LHCN-M2 (cell line): ENCODE data around the genes PRM1 and SNN.

DNA sequence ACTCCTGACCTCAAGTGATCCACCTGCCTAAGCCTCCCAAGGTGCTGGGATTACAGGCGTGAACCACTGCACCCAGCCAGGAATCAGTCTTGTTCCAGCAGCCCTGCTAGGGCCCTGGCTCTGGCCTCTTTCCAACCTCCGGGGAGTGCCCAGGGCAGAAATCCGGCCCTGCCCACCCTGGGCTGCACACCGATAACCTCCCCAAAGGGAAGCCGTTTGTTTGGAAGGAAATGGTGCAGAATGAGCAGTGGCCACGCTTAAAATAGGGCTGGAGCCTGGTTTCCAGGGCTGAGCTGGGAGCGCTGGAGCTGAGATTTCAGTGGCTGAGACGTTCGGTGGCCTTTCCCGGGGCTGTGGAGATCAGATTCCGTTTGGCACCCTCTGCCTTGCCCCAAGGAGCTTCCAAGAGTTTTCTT lies 17.8 kb upstream of the EMP2 start:
- RAMPAGE, long total RNA: no peak

GRCh38 chr16:10737928-10738664 lies 5.5 kb upstream of the NUBP1 start:
- RAMPAGE, long total RNA: no peak

DNA sequence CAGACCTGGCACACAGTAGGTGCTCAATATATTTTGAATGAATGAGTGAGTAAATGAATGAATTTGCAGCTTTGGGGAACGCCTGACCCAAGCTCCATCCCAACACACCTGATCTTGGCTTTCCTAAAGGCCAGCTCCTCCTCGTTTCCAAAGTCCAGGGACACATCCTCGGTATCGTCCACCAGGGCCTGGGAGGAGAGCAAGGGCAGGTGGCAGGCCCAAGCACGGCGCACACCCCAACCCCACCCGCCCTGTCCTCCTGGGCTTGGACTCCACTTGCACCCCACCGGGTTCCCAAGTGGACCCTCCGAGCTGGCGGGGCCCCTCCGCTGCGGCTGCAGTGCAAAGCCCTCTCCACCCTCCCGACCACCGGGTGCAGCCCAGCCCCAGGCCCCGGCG lies 600 bp downstream of the TVP23A start:
- RAMPAGE, long total RNA: no peak

GRCh38 chr16:10886872-10887306 lies 9.9 kb downstream of the CIITA start:
- RAMPAGE, long total RNA: no peak

GRCh38 chr16:10940461-10941338 lies 1.6 kb downstream of the DEXI start:
- RAMPAGE, long total RNA: no peak

- RAMPAGE, long total RNA: no peak
Observed at GRCh38 chr16:10941339-10942125, 736 bp downstream of the DEXI start.

DNA sequence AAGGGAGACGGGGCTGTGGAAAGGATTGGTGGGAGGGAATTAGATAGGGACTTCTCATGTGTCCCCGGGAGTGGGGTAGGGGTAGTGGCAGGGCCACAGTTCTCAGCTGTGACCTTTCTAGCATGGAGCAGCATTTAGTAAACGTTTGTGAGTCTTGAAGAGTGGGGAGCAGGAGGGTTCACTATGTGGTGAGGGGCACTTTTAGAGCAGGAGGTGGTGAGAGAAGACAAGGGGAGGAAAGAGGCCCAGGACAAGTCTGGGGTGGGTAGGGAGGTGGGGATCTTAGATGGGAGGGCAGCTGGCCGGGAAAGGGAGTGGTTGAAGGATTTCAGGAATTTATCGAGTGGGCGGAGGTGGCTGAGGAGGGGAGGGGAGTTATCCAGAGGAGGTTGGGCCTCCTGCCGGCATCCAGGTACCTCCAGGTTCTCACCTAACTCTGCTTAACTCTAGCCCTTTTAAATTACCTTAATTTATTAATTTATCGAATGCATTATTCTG lies 1.9 kb downstream of the CLEC16A start:
- RAMPAGE, long total RNA: no peak

DNA sequence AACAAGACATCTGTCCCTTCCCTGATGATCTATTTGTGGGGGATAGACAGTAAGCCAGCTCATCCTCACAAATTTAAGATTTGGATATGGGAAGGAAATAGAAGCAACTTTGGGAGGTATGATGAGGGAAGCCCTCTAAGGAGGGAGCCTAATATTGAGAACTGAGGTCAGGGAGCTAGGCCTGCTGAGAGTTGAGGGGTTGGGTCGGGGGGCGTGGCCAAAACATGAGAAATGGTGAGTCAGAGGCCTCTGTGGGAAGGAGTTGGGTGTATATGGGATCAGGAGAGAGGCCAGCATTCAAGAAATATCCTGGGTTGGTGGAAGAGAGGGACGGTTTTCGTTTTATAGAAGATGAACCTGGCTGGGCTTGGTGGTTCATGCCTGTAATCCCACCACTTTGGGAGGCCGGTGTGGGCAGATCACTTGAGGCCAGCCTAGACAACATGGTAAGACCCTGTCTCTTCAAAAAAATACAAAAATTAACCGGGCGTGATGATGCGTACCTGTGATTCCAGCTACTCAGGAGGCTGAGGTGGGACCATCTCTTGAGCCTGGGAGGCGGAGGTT lies 48.5 kb downstream of the CLEC16A start:
- RAMPAGE, long total RNA: no peak

GRCh38 chr16:11007370-11008013 lies 63.1 kb downstream of the CLEC16A start:
- RAMPAGE, long total RNA: no peak

- RAMPAGE, long total RNA: no peak
Observed at GRCh38 chr16:11076179-11076865, 132.0 kb downstream of the CLEC16A start.

DNA sequence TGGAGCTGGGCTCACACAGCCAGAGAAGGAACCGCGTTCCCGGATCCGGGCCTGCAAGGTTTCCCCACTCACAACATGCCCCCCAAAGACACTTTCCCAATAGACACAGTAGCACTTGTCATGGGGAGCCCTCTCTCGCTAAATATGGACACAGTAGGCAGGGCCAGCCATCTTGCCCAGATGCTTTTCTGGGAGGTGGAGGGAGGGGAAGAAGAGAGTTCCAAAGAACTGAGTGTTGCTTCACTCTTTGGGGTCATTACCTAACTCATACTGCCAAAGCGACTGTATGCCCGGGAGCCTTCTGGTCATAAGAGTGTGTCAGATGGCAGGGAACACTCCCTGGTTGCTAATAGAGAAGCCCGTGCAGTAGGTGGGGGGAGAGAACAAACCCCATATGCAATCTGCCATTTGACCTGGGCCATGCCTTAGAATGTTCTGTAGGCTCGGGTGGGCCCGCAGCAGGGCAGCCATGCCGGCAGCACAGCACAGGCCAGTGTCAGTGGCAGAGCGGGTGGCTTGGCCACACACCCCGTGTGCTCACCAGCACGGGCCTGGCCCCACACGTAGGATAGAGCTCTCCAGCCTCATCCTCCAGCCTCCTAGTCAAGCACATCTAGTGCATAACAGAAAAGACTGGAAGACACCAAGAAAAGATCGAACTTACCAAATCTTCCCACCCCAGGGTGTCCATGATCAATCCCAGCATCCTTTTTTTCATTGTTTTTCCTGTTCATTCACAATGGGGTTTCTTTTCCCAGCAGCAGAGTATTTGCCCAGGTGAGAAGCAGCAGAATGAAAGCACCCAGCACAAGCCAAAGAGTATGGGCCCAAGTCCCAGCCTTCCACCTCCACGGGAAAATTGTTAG lies 120.5 kb downstream of the SOCS1 start:
- RAMPAGE, long total RNA: no peak

- RAMPAGE, long total RNA: no peak
Observed at GRCh38 chr16:11249733-11250958, 5.9 kb downstream of the SOCS1 start.

- RAMPAGE, long total RNA: no peak
Observed at GRCh38 chr16:11281045-11281769, at the start of gene PRM1. Gene PRM1 (minus strand): TSS chr16:11281330.

DNA sequence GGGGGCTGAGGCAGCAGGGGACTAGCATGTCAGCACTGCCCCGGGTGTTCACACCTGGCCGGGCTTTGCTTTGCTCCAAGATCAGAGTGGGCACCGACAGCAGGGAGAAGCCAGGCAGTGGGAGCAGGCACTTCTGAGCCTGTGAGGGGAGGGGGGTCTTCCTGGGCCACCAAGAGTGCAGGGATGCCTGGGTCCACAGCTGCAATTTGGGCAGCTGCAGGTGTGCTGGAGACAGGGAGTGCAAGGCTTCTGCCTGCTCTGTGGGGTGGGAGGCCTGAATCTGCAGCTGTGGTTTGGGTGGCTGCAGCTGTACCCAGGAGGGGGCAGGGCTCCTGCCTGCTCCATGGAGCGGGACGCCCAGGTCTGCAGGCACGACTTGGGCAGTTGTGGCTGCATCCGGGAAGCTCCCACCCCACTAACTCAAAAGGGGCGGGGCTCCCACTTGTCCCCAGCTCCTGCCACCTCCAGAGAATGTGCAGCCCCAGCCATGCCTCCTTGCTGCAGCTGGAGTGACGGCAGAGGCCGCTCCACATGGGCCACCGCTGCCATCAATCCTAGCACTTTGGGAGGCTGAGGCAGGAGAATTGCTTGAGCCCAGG lies 27.7 kb upstream of the PRM1 start:
- RAMPAGE, long total RNA: no peak

DNA sequence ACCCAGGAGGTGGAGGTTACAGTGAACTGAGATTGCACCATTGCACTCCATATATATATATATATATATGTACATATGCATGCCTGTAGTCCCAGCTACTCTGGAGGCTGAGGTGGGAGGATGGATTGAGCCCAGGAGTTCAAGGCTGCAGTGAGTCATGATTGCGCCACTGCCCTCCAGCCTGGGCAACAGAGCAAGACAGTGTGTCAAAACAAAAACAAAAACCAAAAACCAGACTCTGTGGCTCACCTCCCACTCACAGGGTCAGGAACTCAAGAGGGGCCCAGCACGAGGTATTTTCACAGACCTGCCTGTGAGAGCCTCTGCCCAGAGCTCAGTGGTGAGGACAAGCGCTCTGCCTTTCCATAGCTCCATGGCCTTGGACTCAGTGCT lies 30.5 kb upstream of the PRM1 start:
- RAMPAGE, long total RNA: no peak

GRCh38 chr16:11354665-11355701 lies 9.7 kb downstream of the RMI2 start:
- RAMPAGE, long total RNA: no peak

- RAMPAGE, long total RNA: no peak
Observed at GRCh38 chr16:11553435-11554022, 26.5 kb upstream of the ENSG00000188897 start.

GRCh38 chr16:11557704-11558323 lies 28.9 kb downstream of the LITAF start:
- RAMPAGE, long total RNA: no peak

DNA sequence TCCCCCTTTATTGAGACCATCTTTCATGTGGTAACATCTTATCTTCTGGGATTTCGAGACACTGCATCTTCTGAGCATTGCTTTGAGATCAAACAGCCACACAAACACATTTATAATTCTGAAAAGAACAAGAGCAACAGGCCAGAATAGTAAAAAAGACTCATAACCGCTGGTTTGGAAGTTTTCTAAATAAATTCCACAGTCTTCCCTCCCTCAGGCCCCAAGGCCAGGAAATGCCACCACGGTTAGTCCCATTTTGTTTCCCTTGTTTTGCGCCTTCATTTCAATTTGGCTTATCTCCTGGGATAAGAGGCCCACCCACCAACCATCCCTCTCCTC lies 25.3 kb downstream of the LITAF start:
- RAMPAGE, long total RNA: no peak

DNA sequence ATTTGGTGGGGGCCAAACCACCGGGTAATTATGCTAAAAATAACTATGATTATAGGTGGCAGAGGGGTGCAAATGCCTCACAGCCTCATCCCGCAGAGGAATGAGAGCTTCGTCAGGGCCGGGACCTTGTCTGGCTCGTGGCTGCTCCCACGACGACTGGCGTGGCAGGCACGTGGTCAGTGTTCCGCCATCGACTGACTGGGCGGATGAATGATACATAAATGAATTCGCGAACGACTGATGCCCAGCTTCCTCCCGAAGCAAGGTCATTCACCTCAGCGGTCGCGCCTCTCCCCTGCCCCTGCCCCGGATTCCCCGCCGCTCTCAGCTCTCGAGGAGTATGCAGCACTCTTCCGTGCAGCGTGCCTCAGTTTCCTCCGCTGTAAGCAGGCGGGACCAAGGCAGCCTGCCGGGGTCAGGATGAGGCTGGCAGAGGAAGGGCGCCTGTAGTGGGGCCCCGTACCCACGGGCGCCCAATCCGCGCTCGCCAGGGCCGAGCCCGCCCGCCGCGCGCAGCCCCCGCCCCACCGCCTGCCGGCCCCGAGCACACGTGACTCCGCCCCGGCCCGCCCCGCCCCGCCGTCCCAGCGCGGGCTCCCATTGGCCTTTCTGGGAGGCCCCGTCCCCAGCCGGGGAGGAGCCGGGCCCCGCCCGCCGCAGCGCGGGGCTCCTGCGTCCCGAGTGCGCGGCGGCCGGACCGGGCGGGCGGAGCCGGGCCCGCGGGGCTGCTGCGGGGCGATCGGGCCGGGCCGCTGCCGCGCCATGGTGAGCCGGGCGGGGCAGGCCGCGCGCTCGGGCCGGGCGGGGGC lies at the start of gene SNN:
Gene SNN (plus strand): TSS at position 680 of the 809 bp plus-strand sequence.
- RAMPAGE, long total RNA: no peak